Measurements from ENCODE around the genes ATAD5, RHBDL3, LIG3 and CCL23.

GRCh38 chr17:30831634-30832689 lies at the start of gene ATAD5:
TSS of gene ATAD5 (plus strand) at chr17:30831966.
- PRO-cap, 7 experiments, result peak in 7 of 7 experiments; most common plus-strand start chr17:30831970 (in 7); most common minus-strand start chr17:30831907 (in 1)

DNA sequence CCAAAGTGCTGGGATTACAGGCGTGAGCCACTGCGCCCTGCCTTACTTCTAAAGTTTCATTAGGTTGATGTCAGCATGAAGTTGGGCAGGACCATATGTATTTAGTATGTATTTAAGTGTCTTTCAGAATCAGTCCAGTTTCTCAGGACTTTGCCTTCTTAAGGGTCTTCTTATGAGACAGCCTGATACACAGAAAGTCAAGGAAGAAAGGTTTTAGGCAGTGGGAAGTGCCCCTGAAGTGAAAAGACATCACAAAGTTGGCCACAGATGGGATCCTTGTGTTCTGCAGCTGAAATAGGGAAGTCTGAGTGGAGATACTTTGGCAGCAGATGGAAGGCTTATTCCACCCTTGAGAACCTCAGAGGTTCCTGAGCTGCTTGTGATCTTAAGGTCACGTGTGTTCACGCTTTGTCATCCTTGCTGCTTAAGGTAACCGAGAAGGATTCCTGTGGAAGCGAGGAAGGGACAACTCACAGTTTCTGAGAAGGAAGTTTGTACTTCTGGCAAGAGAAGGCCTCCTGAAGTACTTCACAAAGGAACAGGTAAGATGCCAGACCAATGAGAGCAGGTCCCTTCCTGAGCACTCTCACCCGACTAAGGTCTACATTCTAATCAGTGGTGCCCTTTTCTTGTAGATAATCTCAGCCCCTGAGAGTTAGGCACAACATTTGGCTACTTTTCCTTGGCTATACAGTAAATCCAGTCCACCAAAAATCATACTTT lies 12.2 kb downstream of the ADAP2 start:
- PRO-cap, 7 experiments, result no peak in any of the 7 experiments

- PRO-cap, 7 experiments, result no peak in any of the 7 experiments
These were observed 16.7 kb upstream of the RNF135 start for GRCh38 chr17:30953847-30954855.

GRCh38 chr17:31007820-31008998 lies 37.4 kb downstream of the RNF135 start:
- PRO-cap, 7 experiments, result peak in 6 of 7 experiments; most common plus-strand start chr17:31008456 (in 6); most common minus-strand start chr17:31008718 (in 5)

GRCh38 chr17:32082735-32083535 lies 59.4 kb upstream of the RHOT1 start:
- PRO-cap, 7 experiments, result no peak in any of the 7 experiments

DNA sequence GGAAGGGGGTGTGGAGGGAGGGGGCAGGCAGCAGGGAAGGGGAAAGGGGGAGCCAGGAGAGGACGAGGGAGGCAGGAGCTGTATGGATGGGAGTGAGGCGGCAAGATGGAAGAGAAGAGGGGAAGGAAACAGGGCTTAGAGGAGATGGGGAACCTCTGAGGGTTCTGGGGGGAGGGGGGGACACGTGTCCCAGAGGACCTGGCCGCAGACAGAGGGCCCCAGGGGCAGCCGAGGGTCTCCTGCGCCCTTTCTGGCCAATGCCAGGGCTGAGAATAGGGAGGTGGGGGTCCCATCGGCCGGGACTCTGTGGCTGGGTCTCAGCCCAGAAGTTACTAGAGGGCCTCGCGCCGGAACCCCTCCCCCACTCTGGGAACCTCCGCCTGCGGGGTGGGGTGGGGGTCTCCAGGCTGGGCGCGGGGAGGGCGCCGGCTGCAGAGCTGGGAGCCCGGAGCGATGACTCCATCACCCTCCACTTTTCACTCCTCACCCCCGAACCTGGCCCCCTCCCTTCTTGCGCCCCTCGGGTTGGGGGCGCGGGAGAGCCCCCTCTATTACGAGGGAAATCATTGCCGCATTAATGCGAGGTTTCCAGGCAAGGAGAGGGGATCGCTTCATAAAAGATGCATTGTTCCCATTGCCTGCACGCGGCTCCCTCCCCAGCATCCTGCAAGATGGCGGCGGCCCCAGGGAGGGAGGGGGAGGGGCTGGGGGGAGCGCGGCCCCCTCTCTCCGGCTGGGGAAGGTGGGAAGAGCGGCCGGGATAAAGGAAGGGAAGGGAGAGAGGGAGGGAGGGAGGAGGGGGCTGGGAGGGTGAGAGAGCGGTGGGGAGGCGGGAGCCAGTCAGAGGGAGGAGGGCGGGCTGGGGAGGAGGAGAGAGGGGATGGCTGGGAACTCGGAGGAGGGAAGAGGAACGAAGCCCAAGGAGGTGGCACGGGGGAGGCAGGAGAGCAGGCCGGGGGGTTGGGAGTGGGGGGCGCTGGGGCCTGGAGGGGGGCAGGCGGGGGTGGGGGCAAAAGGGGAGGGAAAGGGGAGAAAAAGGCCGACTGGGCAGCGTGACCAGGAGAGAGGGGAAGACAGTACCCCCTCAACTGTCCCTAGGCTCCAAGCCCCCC lies 58.4 kb upstream of the RHOT1 start:
- PRO-cap, 7 experiments, result peak in 3 of 7 experiments; most common minus-strand start position 497 of the sequence (in 3)

DNA sequence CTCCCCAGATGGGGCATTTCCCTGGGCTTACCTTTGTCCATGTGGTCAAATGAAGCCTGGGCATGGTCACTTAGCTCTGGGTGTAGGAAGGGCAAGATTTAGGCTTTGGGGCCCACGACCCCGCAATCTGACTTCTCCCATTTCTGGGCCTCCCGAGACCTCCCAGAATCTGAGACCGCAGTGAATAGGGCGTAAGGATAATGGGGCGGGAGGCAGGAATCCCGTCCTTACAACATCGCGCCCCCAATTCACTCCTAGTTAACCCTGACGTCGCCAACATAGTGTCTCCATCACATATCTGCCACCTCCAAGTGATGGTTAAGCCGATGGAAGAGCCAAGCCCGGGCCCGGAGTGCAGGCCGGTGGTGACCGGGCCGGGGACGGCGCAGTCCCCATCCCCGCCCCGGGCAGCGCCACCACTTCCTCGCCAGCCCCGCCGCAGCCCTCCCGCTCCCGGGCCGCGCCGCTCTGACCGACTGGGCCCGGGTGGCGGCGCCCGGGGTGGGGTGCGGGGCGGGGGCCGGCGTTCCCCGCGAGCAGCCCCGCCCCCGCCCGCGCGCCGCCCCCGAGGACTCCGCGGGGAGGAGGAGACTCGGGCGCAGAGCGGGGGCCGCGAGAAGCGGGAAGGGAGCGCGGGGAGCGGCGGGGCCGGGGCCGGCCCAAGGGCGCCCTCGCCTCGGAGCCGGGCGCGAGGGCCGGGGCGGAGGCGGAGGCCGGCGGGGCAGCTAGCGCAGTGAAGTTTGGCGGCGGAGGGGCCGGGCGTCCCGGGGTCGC lies at the start of gene RHBDL3:
RHBDL3 (plus strand) TSS at position 599 of the 774 bp plus-strand sequence.
- PRO-cap, 7 experiments, result peak in 3 of 7 experiments; most common plus-strand start position 599 of the sequence (in 2); most common minus-strand start position 470 of the sequence (in 2)

DNA sequence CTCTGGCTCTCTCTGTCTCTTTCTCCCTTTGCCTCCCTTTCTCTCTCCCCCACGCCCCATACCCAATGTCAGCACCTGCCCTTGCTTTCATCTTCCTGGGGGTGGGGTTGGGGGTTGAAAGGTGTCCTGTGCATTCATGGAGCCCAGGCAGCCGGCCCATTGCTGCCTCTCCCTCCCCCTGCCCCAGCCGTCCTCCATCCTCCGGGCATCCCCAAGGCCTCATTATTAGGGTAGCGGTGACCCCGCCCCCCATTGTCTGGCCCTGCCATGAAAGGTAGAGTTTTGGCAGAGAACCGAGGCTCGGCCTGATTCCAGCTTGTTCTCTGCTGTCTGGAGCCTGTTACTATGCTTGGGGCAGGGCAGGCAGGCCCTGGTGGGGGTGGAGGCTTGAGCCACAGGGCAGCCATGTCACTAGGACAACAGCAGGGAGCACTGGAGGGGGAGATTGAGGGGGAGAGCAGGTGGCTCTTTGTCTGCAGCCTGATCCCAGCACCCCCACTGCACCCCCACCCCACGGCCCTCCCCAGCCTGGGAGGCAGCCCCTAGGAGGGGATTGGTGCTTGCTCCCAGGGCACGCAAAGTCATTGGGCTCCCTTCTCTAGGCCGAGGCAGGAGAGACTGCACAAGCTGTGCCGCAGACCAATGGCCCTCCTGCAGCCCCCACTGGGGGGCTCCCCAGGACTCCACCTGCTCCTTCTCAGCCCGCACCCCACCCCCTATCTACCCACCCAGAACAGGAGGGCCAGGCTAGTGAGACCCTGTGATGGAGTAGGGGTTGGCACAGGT lies 15.4 kb downstream of the RHBDL3 start:
- PRO-cap, 7 experiments, result no peak in any of the 7 experiments

GRCh38 chr17:32318650-32319192 lies 23.3 kb downstream of the C17orf75 start:
- PRO-cap, 7 experiments, result no peak in any of the 7 experiments

DNA sequence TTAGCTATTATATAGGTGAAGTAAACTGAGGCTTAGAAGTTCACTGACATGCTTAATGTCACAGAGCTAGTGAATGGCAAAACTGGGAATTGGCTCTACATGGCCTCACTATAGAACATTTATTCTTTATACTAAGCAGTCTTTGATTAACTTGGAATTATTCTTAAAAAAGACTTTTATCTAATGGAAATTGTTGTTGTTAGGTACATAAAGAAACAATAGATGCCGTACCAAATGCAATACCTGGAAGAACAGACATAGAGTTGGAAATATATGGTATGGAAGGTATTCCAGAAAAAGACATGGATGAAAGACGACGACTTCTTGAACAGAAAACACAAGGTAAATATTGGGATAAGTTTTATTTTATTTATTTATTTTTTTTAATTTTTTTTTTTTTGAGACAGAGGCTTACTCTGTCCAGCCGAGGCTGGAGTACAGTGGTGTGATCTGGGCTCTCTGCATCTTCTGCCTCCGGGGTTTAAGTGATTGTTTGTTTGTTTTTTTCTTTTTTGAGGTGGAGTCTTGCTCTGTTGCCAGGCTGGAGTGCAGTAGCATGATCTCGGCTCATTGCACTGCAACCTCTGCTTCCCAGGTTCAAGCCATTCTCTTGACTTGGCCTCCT lies 8.5 kb downstream of the ZNF207 start:
- PRO-cap, 7 experiments, result no peak in any of the 7 experiments

- PRO-cap, 7 experiments, result no peak in any of the 7 experiments
These were observed 113.7 kb downstream of the CDK5R1 start for GRCh38 chr17:32600107-32601338.

GRCh38 chr17:32822202-32822988 lies 54.5 kb downstream of the MYO1D start:
- PRO-cap, 7 experiments, result no peak in any of the 7 experiments

GRCh38 chr17:34253996-34254555 lies 1.0 kb upstream of the CCL2 start:
- PRO-cap, 7 experiments, result no peak in any of the 7 experiments

GRCh38 chr17:34980227-34981075 lies at the start of gene LIG3:
TSS of gene LIG3 (plus strand) at chr17:34980512.
- PRO-cap, 7 experiments, result peak in 7 of 7 experiments; most common plus-strand start chr17:34980759 (in 7); most common minus-strand start chr17:34980384 (in 7)

DNA sequence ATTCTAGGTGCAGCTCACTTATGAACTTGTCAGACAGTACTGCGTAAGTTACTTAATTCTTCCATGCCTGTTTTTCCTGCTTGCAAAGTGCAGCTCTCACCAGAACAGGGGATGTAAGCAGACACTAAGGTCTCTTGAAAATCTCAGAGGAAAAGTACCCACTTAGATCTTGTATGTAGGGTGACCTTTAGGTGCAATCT lies 38.7 kb downstream of the LIG3 start:
- PRO-cap, 7 experiments, result no peak in any of the 7 experiments

- PRO-cap, 7 experiments, result no peak in any of the 7 experiments
These were observed 2.4 kb upstream of the SLFN11 start for GRCh38 chr17:35375851-35376109.

DNA sequence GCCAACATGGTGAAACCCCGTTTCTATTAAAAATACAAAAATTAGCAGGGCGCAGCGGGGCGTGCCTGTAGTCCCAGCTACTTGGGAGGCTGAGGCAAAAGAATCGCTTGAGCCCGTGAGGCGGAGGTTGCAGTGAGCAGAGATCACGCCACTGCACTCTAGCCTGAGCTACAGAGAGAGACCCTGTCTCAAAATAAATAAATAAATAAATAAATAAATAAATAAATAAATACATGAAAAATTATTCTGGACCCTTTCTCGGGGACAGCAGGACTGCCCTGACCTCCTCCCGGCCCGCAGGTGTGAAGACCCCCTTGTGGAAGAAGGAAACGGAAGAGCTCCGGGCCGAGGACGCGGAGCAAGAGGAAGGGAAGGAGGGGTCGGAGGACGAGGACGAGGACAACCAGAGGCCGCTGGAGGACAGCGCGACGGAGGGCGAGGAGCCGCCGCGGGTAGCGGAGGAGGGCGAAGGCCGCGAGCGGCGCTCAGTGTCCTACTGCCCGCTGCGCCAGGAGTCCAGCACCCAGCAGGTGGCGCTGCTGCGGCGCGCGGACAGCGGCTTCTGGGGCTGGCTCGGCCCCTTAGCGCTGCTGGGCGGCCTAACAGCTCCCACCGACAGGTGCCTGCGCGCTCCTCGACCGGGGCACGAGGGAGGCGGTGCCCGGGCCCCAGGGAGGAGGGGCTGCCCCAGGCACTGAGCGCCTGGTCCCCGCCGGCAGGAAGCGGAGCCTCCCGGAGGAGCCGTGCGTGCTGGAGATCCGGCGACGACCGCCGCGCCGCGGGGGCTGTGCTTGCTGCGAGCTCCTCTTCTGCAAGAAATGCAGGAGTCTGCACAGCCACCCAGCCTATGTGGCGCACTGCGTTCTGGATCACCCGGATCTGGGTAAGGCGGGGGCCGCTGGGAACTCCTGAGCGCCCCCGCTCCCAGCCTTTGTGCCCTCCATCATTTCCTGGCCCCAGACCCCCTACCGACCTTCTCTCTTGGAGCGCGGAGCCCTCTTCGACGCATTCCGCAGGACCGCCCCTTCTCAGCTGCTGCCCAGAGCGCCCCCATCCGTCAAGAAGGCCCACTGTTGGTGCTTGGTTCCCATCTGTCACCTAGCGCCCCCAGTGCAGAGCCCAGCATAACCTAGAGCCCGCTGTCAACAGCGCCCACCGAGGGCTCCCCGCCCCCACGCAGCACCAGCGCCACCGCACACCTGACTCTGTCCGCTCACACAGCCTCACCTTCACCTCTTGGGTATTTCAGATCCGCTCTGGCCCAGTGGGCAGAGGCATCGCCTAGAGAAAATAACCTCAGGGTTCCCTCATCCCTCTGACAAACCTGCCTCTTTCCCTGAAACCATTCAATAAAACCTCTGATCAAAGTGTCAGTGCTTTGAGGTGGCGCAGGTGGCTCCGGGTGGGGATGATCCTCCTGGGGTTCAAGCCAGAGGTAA lies 3.5 kb downstream of the C17orf50 start:
- PRO-cap, 7 experiments, result peak in 2 of 7 experiments; most common minus-strand start position 819 of the sequence (in 1)

DNA sequence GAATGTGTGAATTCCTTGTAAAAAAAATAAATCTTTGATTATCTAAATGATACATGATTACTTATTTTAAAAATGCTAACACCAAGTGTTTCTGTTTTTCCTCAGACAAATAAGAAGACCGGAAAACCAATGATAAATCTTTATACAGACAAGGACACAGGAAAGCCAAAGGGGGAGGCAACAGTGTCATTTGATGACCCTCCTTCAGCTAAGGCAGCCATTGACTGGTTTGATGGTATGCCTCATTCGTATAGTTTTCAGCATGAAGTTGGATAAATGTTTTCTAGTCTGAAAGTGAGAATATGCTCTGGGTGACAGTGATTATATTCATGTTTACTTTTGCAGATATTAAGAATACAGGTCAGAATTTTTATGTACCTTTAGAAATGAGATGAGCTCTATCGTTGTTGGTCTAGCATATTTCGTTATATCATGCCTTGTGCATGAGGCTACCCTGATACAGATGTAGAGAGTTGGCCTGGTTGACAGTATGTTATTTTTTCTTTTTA lies 29.1 kb downstream of the TAF15 start:
- PRO-cap, 7 experiments, result no peak in any of the 7 experiments

DNA sequence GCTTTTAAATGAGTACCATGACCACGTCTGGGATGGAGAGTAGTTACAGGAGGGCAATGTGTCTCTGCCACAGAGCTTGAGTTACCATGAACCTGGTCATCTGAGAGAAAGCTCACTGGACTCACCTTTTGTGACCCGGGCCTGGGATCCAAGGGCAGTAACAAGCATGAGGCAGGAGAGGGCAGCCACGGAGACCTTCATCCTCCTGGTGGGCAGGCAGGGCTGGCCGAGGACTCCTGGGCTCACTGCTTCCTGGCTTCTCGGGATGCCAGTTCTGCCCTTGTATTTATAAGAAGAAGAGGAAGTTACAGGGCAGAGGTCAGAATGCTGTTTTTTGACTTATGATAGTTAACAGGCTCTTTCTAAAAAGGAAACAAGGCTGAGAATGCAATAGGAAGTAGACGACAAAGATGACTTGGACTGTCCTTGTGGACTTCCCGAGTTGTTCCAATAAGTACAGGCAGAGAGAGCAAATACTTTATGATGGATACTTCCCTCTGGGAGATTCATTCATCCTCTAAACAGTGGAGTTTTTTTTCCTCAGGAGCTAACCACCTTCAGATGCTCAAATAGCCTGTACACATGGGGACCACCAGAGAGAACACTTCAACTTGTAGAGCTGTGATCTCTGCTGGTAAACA lies at the start of gene CCL23:
CCL23 (minus strand) TSS at position 276 of the 641 bp plus-strand sequence.
- PRO-cap, 7 experiments, result no peak in any of the 7 experiments

DNA sequence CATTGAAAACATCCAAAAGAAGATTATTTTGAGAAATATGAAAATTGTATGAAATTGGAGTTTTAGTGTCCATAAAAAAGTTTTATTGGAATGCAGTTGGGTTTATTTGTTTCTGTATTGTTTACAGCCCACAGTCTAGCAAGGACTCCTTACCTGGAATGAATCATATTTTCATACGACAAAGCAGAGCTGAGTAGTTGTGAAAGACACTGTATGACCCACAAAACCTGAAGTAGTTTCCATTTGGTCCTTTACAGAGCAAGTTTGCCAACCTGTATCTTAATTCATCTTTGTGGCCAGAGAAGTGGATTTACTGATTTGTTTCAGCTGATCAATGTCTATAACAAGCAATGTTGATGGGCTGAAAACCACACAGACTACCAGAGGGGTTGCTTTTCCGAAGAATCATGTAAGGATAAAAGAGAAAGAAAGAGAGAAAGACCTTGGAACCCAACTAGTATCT lies 10.3 kb downstream of the CCL18 start:
- PRO-cap, 7 experiments, result no peak in any of the 7 experiments

Measured in T-cell (primary cell).